ENCODE results near the genes UBE2F, KLHL30 and ERFE.

DNA sequence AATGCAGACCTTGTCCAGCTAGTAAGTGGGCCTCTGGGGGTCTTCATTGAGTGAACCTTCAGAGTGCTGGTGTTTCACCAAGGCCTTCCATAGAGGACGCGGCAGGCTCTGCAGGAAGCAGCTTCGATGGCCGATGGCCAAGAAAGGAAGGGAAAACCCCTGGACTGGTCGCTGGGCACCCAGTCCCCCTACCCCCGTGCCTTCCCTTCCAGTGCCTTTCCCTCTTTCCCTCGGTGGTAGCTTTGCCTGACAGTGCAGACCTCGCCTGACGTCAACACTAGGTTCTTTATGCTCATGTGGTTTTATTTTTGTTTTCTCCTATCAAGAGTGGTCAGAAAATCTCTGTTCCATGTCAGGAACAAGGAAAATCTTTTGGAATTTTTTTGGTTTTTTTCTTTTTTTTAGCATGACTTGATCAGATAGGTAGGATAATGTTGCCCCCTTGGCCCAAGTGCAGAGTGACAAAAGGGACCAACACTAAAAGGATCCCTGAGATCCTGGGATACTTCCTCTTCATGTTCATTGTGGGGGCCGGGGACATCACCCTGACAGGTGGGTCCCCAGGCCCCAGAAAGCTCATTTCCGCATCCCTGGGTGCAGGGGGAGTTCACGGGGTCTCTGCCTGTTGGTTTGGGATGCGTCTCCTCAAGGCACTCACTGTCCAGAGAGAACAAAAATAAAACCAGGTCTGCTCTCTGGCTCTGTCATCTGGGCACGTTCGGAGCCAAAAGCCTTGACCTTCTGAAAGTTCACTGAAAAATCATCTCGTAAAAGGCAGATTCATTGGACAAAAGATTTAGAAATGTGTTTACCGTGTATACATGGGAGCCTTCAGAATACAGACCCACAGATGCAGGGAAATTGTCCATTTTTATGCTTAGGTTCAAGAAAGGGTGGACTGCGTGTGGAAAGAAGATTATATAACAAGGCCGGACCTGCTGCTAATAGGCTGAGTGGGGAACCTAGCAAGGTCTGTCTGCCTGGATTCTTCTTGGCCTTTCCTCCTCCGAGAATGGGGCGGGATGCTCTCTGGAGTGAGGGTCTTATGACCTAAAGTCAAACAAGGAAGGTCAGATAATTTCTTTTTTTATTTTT, 26.5 kb downstream of the MLPH start:
- CAGE, long polyA plus RNA = no peak
- RRBS = no CpG with 5 or more reads among the region's 21 CpGs

DNA sequence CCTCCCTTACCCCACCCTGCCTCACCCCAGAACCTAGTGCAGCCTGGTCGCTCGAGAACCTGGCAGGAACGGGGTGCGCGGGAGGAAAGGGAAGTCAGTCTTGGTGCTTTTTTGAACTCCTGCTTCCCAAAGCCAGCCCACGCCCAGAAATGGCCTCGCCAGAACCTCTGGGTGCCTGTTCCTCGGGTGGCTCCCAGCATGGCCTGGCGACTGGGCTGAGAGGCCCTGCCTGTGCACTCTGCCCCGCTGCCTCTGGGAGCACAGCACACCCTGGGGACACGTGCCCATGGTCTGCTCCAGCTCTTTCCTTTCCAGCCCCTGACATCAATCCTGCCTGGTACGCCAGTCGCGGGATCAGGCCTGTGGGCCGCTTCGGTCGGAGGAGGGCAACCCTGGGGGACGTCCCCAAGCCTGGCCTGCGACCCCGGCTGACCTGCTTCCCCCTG, 346 bp downstream of the PRLH start:
- CAGE, long polyA plus RNA = no peak
- RRBS = no CpG with 5 or more reads among the region's 20 CpGs

DNA sequence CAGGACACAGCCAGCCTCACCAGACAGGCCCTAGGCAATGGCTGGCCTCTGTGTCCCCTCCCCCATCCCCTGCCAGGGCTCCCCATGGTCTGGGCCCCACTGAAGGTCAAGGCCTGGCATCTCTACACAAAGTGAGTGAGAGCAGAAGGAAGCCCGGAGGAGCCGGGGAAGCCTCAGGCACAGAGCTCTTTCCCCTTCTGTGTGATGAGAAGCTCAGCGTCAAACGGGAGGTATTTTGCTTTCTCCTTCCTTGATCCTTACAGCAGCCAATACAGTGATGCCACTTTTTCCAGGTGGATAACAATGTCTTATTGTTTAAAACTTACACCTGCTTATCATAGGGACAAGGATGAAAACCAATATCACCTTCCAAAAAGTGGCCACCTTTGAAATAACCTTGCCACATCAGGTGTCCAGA, 6.5 kb downstream of the PRLH start:
- CAGE, long polyA plus RNA = no peak
- RRBS = no CpG with 5 or more reads among the region's 4 CpGs

- CAGE, long polyA plus RNA = no peak
- RRBS = no CpG with 5 or more reads among the region's 10 CpGs
These were observed 2.2 kb upstream of the LRRFIP1 start for GRCh38 chr2:237625137-237625651.

DNA sequence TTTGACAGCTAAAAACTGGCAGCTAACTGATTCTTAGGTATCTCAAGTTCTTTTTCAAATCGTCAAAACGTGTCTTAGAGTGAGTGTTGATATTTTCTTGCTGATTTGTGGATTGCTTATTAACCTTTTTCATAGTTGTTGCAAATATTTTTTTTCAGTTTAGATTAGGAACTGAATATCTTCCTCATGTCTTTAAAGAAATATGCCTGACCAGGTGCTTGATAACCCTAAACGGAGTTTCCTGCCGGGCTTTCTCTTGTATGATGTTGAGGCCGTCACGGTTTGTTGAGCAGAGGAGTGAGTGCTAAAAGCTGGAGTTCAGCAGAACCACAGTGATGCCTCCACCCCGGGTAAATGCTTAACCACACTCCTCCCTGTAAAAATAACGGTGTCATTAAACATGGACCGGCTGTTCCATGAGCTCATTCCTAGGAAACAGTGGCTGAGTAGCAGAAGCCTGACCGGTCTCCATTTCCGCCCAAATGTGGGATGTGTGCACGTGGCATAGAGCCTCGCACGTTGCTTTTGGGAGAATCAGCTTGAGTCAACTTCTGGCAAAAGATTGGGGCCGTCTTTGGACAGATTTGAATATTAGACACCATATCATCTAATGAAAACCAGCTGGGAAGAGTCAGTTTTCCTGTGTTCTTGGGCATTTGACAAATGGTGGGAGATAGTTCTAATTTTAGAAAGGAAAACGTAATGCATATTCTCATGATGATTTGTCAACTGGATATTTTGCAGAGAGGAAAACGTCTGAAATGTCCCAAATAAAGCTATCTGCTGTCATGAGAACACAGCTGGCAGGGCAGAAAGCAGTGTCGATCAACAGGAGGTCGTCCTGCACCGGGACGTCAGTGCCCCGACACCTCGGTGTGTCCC, 42.2 kb downstream of the LRRFIP1 start:
- CAGE, long polyA plus RNA = no peak
- RRBS = 5% methylated on average over 6 of the region's 23 CpGs

DNA sequence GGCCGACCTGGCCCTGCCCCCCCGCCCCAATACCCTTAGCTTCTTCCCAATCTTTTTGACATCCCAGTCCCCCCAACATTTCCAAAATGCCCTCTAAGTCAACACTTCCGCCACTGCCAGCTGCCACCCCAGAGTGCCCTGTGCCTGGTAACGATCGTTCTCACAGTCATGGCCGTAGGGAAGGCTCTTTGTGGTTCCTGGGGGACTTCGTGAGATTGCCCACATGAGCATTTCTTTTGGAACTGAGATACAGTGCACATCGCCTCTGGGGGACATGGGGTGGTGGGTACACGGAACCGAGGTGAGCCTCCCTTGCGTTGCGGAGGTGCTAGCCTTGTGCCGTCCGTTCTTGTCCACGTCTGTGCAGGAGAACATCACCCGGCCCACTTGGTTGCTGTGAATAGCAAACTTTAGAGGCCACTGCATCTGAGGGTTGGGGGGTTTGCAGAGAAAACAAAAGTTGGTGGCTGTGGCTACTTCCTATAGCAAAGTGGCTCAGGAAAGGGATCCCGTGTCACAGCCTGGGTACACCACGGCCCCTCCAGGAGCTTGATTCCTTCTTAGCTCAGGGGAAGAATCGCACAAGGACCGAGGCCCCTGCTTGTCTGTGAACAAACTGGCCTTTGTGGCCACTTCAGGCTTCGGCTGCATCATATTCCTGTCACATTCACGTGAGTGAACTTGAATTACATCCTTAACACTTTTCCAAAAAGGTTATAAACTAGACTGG, 72.5 kb downstream of the LRRFIP1 start:
- CAGE, long polyA plus RNA = no peak
- RRBS = no CpG with 5 or more reads among the region's 22 CpGs

GRCh38 chr2:237722134-237722502, 76.5 kb upstream of the RBM44 start:
- CAGE, long polyA plus RNA = no peak
- RRBS = no CpG with 5 or more reads among the region's 4 CpGs

DNA sequence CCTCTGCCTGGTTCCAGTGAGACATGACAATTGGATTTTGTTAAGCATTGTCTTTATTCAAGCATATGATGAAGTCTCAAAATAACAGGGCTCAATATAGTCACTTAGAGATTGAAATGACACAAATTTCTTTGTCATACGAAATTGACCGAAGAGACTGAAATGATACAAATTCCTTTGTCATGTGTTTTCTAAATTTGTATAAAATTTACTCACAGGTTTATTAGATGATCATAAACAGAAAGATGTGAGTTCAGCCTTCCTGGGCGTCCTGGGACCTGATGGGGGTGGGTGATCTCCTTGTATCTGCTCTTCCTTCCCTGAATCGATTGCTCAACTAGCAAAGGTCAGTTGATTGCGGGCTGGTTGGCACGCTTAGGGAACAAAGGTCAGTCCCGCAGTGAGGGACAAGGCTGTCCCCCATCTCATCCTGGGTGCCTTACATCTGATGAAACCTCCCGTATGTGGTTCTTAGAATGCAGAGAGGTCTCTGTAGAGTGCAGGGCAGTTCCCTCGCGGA, 56.6 kb upstream of the RBM44 start:
- CAGE, long polyA plus RNA = no peak
- RRBS = no CpG with 5 or more reads among the region's 10 CpGs

GRCh38 chr2:237861935-237862609, 2.6 kb downstream of the RAMP1 start:
- CAGE, long polyA plus RNA = no peak
- RRBS = no CpG with 5 or more reads among the region's 13 CpGs

DNA sequence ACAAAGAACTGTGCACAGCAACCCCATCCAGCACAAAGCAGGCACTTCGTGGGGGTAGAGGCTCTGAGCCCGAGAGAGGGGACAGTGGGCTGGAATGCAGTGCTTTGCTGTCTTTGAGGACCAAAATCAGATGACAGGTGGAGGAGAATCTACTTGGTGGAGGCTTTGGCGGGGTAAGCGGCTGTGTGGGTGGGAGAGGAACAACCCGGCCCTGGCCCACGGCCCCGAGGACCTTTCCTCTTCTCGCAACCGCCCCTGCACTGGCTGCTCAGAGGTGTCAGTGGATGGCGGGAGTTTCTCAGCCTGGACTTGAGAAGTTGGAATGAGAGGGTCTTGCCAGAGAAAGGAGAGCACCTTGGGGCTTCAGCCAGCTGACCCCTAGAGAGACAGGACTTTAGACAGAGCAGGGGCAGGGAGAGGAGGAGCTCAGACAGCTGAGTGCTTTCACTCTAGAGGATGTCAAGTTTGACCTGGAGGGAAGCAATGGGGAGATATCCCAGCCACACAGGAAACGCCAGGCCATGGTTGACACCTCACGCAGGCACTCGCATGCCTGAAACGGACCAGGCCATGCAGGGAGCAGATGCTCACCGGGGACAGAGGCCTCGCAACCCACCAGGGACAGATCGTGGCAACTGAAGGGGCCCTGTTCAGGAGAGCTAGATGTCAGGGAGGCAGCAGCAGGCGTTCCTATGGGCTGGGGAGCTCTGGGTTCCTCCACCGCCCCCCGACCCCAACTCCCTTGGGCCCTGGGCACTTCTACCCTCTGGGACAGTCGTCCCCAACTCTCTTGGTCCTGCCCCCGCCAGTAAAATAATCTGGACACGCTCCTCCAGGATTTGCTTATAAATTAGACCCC, 11.7 kb downstream of the RAMP1 start:
- CAGE, long polyA plus RNA = no peak
- RRBS = no CpG with 5 or more reads among the region's 23 CpGs

- CAGE, long polyA plus RNA = no peak
- RRBS = no CpG with 5 or more reads among the region's 11 CpGs
These were observed 13.9 kb downstream of the RAMP1 start for GRCh38 chr2:237873291-237873817.

DNA sequence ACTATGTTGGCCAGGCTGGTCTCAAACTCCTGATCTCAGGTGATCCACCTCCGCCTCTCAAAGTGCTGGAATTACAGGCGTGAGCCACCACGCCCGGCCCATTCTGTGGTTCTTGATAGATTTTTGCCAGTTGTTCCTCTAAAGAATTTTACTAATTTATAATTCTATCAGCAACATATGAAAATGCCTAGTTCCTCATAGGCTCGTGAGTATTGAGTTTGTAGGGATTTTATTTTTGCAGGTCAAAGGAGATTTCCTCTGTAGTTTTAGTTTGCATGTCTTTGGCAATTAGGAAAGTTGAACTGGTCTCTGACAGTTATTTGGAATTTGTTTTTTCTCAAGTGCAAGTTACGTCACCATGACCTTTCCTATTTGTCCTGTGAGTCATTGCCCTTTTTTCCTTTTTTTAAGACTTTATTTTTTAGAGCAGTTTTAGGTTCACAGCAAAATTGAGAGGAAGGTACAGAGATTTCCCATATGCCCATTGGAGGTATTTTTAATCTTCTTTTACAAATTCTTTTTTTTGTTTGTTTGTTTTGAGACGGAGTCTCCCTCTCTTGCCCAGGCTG, 28.9 kb downstream of the RAMP1 start:
- CAGE, long polyA plus RNA = no peak
- RRBS = no CpG with 5 or more reads among the region's 7 CpGs

GRCh38 chr2:237956333-237956809, 10.4 kb upstream of the UBE2F start:
- CAGE, long polyA plus RNA = no peak
- RRBS = 7% methylated on average over 2 of the region's 28 CpGs

GRCh38 chr2:237964911-237965594, 1.8 kb upstream of the UBE2F start:
- CAGE, long polyA plus RNA = no peak
- RRBS = no CpG with 5 or more reads among the region's 9 CpGs

DNA sequence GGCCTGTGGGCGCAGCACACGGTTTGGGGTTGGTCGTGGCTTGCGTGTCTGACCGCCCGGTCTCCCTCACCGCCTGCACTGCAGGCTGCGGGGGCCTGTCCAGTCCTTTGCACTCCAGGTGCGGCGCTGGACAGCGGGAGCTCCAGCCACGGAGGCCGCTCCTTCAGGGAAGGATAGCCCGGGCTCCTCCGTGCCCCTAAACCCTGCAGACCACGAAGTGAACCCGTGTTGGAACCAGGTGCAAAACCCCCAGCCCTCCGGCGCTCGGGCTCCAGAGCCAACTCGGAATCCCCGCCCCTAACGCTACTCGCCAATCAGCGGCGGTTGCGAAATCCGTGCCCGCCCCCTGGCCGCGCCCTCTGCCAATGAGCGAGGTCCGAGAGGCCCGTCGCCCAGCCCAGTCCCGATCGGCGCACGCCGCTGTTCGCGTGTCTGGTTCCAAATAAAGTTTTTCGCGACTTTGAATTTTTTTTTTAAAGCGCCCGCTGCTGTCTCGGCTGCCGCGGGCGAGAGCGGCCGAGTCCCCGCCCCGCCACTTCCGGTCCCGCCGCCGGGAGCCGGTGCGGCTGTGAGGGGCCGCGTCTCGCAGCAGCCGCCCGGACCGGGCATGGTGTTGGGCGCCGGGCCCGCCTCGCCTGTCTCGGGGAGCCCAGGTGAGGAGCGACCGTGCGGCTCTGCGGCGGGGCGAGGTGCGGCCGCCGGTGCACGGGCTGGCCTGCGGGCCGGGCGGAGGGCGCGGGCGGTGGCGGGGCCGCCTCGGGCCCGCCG, at the start of gene UBE2F:
Gene UBE2F (plus strand): TSS at position 535 of the 768 bp plus-strand sequence.
- CAGE, long polyA plus RNA = start-site peak on the plus strand centred at position 560 of the sequence, 65 bp wide, 1,335 and 1,171 reads in 2 replicates
- RRBS = 2% methylated on average over 39 of the region's 92 CpGs

DNA sequence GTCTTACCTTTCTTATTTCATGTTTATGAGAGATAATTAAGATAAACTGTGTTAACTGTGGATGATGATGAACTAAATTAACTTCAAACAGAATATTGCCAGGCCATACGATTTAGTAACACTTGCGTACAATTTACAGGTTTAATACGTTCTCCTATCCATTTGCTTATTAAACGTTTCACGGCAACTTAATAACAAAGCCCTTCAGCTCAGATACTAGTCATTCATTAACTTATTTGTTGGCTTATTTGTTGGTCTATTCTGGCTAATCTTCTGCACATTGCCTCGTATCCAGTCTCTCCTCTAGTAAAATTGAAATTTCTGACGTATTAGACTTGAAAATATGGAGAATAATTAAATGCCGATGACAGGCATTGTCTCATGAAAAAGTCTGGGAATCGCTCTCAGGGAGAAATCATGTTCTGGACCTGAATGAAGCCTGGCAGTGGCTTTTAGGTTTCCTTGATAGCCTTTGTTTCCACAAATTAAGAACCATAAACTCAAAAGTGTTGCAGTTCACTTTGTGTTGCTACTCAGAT, 4.3 kb downstream of the SCLY start:
- CAGE, long polyA plus RNA = no peak
- RRBS = no CpG with 5 or more reads among the region's 9 CpGs

DNA sequence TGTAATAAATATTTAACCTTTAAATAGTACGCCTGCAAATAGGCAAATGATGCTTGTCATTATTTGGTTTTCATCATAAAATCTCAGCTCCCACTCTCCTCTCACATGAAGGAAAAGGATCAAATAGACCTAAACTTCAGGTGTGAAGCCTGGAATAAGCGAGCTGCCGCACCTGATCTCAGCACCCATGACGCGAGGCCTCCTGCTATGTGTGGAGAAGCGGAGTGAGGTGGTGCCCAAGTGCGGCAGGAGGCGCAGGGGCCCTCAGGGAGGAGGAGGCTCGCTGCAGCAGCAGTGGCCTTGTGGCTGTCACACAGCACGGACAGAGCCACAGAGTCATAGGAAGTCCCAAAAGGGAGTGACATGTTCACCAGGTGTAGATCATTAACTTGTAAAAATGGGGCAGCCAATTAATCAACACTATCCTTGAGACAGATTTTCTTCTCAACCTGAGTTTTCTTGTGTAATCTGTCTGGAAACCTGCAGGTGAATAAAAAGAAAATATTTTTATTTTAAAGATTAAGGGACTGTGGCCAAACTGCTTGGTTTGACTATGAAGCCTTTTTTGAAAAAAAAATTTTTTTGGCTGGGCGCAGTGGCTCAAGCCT, 9.1 kb downstream of the SCLY start:
- CAGE, long polyA plus RNA = no peak
- RRBS = no CpG with 5 or more reads among the region's 11 CpGs

GRCh38 chr2:238088154-238088950, 11.8 kb upstream of the ESPNL start:
- CAGE, long polyA plus RNA = no peak
- RRBS = no CpG with 5 or more reads among the region's 9 CpGs

- CAGE, long polyA plus RNA = no peak
- RRBS = no CpG with 5 or more reads among the region's 16 CpGs
These were observed at the start of gene KLHL30 for GRCh38 chr2:238138275-238138830. TSS of gene KLHL30 (plus strand) at chr2:238138668.

DNA sequence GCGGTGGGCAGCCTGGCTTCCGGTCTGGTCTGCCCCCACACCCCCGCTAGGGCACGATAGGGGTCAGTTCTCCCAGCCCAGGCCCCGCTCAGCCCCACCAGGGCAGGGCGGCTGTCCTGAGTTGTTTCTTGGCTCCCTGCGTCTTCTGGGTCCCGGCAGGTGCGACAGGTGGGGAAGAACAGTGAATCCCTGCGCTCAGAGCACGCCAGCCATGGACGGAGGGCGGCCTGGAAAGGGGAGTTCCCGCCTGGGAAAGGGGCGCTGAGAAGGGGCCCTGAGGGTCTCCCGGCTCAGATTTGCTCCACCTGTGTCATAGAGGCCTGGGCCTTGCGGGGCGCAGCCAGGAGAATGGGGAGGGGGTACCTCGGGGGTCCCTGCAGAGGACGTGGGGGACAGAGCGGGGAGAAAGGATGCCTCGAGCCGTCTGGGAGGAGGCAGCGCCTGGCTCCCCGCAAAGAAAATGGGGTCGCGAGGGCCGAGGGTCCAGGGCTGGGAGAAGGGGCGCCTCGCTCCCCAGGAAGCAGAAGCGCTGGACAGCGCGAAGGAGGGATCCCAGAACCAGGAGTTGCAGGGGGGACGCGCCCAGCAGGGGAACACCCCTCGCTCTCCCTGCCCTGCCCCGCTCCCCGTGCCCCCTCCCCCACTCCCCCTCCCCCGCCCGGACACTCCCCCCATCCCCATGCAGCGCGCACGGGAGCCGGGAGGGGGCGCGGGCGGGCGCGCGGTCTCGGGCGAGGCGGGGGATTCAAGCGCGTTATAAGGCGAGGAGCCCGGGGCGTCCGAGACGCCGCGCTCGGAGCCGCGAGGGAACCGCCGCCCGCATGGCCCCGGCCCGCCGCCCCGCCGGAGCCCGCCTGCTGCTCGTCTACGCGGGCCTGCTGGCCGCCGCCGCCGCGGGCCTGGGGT, at the start of gene ERFE:
Gene ERFE (plus strand): TSS at position 784 of the 906 bp plus-strand sequence.
- CAGE, long polyA plus RNA = start-site peak on the plus strand centred at position 750 of the sequence, 81 bp wide, 26 and 15 reads in 2 replicates
- RRBS = 2% methylated on average over 36 of the region's 82 CpGs